Bile duct (tissue), 1 donor: ENCODE results near the genes OR52A1, HBD, OR52E6, OR52E4, OR10A2 and OR2D3.

DNA sequence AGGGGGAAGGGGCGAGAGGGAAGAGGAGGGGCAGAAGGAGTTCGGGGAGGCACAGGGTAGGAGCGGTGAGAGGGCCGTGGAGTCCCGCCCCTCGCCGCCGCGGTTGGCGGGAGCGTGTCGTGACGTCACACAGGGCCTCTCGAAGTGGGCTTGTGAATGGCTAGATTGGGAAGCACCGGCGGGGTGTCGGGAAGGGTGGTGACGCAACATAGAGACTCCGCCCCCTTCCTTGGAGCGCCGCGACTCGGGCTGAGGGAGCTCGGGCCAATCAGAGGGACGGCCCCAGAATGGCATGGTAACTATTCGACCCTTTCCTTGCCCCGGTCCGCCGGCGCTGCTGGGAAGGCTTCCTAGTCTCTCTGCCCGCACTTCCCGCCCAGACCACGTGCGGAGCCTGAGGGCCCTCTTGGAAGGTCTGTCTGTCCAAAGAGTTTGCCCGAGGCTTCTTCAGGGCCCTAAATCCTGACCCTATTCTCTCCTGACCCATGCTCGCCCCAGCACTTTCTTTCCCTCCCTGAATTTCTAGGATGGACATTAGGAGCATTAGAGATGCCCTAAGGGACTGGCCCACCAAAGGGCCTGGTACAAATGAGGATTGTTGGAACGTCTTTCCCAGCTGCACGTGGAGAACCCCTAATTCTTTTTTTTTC, 459 bp upstream of the NUP98 start:
- PRO-cap, result bidirectional peak, plus-strand start at position 240 of the sequence, minus-strand start at position 64 of the sequence

DNA sequence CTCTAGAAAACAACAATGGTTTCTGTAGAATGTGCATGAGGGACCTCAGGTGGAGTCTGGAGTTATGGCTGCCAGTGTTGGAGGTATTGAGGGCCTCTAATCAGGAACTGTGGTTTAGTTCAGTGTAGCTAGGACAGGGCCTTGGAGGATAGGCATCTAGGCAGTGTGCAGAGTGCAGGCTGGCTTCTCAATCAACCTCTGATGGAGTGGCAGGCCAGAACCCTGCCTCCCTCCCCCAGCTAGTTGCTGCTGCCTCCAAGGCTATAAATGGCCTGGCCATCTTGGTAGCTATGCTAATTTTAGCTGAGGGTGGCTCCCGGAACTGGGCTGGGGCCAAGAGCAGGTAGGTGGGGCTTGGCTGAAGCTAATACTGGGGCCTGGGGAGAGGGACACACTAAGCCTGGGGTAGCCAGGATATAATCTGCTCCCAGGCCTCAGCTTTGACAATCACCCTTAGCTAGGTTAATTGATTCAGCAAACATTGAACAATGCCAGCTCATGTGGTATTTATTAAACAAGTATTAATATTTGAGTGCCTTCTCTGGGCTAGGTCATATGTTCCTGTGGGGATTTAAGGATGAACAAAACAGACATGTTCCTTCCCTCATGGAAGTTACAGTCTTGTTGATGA, 4.1 kb downstream of the STIM1 start:
- PRO-cap, result no peak

GRCh38 chr11:3860257-3860637, 4.8 kb downstream of the STIM1 start:
- PRO-cap, result no peak

GRCh38 chr11:3942674-3943578, 87.5 kb downstream of the STIM1 start:
- PRO-cap, result no peak

DNA sequence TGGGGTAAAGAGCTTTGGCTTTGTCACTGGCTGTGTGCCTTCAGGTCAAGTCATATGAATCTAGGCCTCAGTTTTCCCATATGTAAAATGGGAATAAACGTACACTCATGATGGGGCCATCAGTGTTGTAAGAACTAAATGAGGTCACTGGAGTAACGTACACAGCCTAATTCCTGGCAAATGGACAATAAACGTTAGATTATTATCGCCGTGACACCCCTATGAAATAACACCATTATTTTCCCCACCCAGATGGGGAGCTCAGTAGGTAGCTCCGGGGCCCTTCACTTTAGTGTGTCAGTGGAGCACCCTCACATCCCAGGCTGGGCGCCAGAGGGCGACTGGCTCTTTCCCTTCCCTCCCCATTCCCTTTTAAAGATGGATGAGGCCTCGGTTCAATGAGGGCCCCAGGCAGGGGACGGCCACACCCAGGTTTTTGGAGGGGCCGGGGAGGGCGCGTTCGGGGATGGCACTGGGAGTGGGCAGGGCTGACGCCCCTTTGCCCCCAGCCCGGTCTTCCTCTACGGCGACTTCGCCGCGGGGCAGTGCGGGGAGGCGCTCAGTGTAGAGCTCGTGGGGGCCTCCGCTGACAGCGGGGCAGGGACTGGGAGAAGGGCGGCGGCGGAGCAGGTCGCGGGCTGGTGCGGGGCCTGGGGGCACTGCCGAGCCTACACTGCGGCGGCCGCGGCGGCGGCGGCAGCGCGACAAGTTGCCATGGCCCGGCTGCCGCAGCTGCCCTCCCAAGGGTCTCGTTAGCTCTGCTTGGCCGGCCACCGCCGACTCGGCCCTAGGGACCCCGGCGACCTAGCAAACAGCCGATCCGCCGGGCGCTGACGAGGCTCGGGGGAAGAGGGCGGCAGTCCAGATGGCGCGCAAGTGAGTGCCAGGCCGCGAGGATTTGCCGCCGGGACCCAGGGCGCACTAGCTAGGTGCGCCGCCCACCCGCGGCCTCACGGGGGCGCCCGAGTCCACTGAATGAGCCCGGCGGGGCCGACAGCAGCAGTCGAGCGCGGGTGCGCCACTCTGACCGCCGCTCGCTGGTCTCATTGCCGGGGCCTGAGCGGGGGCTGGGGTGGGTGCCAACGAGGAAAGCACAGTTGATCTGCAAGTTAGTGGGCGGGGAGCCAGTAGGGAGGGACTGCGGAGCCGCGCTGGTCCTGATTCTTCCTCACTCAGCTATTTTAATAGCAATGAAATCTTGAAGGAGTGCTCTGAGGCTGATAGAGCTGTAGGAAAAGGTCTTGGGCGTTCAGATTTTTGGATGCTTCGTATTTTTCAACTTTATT, 92.6 kb downstream of the RRM1 start:
- PRO-cap, result no peak

GRCh38 chr11:5066328-5066668, 6.9 kb upstream of the OR52E2 start:
- PRO-cap, result unidirectional peak, plus-strand start at chr11:5066571

GRCh38 chr11:5154498-5155082, at the start of gene OR52A1:
Gene OR52A1 (minus strand): TSS chr11:5154757.
- PRO-cap, result no peak

DNA sequence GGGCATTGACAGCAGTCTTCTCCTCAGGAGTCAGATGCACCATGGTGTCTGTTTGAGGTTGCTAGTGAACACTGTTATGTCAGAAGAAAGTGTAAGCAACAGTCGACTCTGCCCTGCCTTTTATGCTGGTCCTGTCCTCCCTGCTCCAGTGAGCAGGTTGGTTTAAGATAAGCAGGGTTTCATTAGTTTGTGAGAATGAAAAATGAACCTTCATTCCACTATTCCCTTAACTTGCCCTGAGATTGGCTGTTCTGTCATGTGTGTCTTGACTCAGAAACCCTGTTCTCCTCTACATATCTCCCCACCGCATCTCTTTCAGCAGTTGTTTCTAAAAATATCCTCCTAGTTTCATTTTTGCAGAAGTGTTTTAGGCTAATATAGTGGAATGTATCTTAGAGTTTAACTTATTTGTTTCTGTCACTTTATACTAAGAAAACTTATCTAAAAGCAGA, at the start of gene HBD:
TSS of gene HBD (minus strand) at position 93 of the 452 bp plus-strand sequence.
- PRO-cap, result no peak

- PRO-cap, result unidirectional peak, plus-strand start at chr11:5276049
These were observed 6.1 kb upstream of the HBE1 start for GRCh38 chr11:5275862-5276278.

GRCh38 chr11:5383492-5383794, 169 bp upstream of the OR51M1 start:
- PRO-cap, result no peak

GRCh38 chr11:5698208-5698576, 8.6 kb downstream of the TRIM22 start:
- PRO-cap, result no peak

GRCh38 chr11:5841649-5842121, at the start of gene OR52E6:
Gene OR52E6 (minus strand): TSS chr11:5841897.
- PRO-cap, result no peak

GRCh38 chr11:5880287-5880814, at the start of gene OR52E4:
Gene OR52E4 (plus strand): TSS chr11:5880629.
- PRO-cap, result no peak

DNA sequence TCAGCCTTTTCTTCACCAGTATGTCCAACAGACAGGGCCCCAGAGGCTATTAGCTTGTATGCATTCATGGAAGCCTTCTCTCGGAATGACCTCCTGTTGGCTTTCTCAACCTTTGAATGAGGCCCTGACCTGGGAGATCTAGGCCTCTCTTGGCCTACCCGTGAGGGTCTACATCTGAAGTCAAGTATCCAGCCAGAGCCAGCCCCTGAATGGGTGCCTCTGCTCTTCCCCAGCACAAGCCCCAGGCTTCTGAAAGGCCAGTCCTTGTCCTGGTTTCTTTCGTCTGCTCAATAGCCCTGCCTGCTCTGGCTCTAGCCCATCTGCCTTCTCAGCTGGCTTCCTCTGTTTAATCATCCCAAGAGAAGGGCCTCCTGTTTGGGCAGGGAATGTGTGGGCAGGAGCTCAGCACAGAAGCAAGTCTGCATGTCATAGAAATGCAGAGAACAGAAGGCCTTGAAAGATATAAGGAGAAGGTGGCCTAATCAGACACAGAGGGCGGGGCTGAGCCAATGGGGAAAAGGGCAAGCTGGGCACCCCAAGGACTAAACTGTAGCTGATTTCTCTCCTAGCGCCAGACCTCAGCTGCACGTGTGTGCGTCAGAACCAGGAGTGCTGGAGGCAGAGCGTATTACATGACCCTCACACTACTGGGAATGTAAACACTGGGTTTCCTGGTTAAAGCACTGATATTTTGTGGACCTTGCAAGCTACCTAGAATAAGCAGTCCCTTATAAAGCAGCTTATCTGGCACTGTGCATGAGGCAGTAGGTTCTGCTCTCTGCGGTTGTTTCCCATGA, 7.7 kb upstream of the CCKBR start:
- PRO-cap, result no peak

DNA sequence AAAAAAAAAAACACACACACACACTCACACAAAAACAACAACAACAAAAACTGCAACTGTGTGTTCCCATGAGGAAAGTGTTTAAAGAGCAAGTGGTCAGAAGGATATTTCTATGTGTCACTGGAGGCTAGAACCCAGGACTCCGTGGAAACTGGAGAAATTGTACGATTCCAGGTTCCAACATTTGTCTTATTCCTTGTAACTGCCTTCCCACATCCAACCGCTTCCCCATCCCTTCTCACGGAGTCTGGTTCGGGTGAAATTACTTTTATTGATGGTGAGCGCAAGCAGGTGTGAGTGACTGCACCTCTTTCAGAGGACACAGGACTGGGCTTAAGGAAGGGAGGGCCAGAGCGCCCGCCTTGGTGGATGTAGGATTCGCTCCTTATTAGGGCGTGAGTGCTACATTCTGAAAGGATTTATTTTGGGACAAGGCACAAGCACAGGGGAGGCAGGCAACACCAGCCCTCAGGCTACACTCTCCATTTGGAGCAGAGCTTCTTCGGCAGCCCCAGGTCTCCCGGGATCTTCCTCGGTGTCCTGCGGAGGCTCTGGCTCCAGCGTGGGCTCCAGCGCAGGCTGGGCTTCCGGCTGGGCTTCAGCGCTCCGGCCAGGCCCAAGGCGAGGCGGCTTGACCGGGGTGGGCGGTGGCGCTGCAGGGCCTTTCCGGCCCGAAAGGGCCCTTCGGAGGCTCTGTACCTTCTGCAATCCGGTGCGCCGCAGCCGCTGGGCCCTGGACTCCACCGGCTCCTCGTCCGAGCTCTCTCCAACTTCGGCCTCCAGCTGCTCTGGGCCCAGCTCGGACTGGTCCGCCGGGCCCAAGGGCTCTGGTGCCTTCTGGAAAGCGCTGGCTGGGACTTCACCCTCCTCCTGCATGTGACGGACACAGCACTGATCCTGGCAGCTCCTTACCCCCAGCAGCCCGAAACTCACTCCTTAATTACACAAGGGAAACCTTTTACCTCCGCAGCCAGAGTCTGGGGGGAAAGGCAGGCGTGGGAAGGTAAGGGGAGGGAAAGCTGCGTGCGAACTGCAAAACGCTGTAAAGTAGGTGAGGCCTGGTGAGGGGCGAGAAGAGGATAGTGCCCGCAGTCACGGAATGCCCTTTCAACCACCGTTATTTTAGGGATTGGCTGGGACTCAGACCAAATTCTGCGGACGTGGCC, 1.2 kb downstream of the CAVIN3 start:
- PRO-cap, result bidirectional peak, plus-strand start at position 437 of the sequence, minus-strand start at position 335 of the sequence; bidirectional peak, plus-strand start at position 696 of the sequence, minus-strand start at position 581 of the sequence; bidirectional peak, plus-strand start outside the sequence, minus-strand start at position 1,081 of the sequence

- PRO-cap, result no peak
These were observed 27.2 kb upstream of the SMPD1 start for GRCh38 chr11:6363093-6363419.

GRCh38 chr11:6495622-6496344, 1.3 kb upstream of the DNHD1 start:
- PRO-cap, result no peak

DNA sequence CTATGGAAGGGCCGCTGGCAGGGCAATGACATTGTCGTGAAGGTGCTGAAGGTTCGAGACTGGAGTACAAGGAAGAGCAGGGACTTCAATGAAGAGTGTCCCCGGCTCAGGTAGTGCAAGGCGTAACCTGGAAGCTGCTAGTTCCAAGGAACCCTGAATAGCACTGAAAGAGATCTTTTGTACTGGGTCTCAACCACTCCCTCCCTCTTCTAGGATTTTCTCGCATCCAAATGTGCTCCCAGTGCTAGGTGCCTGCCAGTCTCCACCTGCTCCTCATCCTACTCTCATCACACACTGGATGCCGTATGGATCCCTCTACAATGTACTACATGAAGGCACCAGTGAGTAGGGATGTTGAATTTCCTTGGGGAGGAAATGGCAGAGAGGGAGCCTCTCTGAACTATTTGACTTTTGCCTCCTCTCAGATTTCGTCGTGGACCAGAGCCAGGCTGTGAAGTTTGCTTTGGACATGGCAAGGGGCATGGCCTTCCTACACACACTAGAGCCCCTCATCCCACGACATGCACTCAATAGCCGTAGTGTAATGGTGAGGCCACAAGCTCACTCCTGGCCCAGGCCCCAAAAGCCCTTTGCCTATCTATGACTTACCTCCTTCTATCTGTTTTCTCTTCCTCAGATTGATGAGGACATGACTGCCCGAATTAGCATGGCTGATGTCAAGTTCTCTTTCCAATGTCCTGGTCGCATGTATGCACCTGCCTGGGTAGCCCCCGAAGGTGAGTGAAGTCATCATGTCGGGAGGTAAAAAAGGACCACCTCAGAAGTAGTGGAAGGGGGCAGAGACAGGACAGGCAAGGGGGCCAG, 2.5 kb downstream of the TAF10 start:
- PRO-cap, result no peak

- PRO-cap, result no peak
These were observed at the start of gene OR10A2 for GRCh38 chr11:6862907-6863351. Gene OR10A2 (plus strand): TSS chr11:6863057.

DNA sequence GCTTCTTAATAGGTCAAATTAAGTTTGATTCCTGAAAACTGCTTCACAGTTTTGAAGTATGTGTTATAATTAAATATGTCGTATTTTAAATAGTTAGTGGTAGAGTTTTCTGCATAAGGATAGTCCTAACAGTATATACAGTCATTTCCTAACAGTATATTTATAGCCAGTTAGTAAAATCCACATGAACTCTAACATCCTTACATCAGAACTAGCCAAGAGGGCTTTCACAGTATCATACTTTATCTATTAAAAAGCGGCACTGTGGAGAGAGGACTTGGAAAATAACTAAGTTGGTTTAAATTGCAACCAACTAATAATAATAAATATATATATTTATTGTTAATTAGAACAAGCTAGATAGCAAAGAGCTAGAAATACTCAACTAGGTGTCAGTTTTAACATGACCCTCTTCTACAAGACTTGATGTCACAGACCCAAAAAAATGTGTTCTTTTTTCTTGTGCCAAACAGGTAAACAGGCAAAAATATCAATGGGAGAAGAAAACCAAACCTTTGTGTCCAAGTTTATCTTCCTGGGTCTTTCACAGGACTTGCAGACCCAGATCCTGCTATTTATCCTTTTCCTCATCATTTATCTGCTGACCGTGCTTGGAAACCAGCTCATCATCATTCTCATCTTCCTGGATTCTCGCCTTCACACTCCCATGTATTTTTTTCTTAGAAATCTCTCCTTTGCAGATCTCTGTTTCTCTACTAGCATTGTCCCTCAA, at the start of gene OR2D3:
TSS of gene OR2D3 (plus strand) at position 446 of the 733 bp plus-strand sequence.
- PRO-cap, result no peak